HT-29 (cell line): ENCODE results near the genes LITAF and ZC3H7A.

GRCh38 chr16:11548220-11549051 lies 21.4 kb upstream of the ENSG00000188897 start:
- RAMPAGE, long total RNA = no peak

- RAMPAGE, long total RNA = no peak
Observed at GRCh38 chr16:11549105-11549824, 22.2 kb upstream of the ENSG00000188897 start.

GRCh38 chr16:11586706-11587778 lies at the start of gene LITAF:
Gene LITAF, minus strand, starts transcription at chr16:11586919.
- RAMPAGE, long total RNA = no peak

DNA sequence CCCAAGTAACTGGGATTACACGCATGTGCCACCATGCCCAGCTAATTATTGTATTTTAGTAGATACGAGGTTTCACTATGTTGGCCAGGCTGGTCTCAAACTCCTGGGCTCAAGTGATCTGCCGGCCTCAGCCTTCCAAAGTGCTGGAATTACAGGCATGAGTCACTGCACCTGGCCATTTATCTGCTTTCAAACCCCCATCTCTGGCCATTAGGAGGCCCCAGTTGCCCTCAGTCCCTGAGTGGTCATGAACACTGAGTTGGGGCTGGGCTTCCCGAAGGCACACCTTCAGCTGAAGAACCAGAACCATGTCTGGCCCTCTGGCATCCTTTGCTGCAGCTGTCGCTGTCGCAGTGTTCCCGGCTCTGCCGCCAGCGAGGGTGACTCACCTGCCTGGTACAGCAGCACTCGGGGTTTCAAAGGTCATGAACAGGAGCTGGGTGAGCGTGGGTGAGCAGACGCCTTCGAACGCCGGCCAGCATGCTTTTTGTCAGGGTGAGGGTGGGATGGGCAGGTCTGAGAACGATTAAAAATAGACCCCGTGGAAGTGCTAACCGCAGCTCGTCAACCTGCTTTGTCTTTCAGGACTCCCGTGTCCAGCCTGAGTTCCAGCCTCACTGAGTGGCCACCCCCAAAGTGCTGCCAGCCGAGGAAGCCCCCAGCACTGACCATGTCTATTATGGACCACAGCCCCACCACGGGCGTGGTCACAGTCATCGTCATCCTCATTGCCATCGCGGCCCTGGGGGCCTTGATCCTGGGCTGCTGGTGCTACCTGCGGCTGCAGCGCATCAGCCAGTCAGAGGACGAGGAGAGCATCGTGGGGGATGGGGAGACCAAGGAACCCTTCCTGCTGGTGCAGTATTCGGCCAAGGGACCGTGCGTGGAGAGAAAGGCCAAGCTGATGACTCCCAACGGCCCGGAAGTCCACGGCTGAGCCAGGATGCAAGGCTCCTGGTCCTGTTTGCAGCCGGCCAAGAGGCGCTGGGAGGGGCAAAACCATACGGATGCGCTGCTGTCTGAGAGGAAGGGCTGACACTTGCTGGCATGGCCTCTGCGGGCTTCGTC lies 7.5 kb downstream of the SNN start:
- RAMPAGE, long total RNA = no peak

DNA sequence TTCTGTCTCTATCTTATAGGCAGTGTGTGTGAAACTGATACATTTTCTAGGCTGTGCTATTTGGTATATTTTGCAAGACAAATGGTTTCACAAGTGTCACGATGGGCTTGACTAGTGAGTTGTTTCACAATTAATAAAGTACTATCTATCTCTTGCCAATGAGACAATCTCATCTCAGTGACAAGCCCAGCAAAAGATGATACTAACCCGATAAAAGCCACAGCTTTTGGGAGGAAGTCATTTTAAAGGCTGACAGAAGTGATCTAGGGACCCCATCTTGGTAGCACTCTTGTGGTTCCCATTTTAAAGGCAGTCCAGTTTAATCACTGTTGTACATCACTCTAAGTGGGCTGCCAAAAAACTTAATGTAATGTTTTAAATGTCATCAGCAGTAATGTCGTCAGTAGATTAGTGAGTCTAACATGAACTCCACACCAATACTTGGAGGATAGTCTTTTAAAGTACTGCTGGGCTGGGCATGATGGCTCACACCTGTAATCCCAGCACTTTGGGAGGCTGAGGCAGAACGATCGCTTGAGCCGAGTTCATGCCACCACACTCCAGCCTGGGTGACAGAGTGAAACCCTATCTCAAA lies 14.4 kb downstream of the TXNDC11 start:
- RAMPAGE, long total RNA = no peak

DNA sequence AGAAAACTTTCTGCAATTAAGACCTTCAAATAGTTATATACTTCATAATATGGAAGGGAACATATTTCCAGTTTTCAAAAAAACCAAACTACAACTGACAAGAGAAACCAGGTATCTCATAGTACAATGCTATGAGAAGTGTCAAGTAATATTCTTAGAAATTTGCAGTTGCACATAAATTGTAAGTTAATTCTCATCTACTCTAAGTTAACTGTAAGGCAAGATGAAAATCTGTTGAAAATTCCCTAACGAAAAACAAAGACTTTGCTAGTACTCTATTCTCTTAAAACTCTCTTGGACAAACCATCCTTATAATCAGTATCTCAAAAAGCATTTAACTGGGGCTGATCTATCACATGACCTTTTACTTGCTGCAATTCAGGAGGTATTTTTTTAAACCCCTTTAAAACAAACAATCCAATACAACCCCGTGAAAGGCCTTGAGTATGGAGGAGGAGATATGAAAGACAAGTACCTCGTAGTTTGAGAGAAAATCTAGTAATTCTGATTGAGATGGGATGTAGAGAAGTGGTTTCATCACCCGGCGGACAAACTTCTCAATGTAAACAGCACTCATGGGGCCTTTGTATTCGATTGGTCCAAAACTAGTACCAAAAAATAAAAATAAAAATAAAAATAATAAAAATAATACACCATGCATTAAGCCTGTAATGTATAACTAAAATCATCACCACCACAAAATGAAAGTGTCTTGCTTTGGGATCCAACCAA lies 12.3 kb downstream of the TXNDC11 start:
- RAMPAGE, long total RNA = no peak

- RAMPAGE, long total RNA = no peak
Observed at GRCh38 chr16:11796345-11797373, at the start of gene ZC3H7A. Gene ZC3H7A, minus strand, starts transcription at chr16:11797258.

GRCh38 chr16:12089236-12090230 lies 113.0 kb downstream of the SNX29 start:
- RAMPAGE, long total RNA = no peak

- RAMPAGE, long total RNA = no peak
Observed at GRCh38 chr16:12119342-12120126, 143.0 kb downstream of the SNX29 start.

GRCh38 chr16:12531073-12531631 lies 272.5 kb downstream of the CPPED1 start:
- RAMPAGE, long total RNA = no peak

DNA sequence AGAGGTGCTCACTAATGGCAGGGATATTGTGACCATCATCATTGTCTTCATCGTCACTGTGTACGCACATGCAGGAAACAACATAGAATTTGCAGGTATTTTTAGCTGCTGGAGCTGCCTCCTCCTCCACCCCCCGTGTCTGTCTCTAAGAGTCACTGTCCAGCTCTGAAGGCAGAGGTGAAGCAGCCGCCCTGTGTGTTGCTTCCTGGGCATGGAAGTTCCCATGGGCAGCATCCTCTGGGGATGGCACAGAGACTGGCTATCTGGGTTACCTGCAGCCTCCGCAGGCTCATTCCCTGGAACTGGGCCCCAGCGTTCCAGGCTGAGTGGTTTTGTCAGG lies 41.6 kb upstream of the MRTFB start:
- RAMPAGE, long total RNA = no peak

DNA sequence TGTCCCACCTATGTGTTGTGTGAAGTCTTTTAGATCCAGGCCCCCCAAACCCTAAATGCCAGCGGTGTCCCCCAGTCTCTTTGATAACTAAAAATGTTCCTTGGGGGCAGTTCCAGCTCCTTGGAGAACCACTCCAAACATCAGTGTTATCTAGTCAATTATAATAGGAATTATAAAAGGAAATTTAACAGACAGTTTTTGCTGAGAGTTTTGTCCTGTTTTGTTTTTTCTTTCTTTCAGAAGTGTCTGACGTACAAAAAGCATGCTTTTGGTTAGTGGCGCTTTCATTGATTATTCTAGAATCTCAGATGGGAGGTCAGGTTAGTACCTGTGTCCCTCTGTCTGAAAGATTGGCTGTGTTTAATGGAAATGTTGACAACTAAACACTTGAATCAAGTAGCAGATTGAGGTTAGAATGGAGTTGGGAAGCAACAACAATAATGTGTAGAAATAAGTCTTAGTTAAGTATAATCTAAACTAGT lies 2.2 kb downstream of the MRTFB start:
- RAMPAGE, long total RNA = no peak

GRCh38 chr16:14111674-14112758 lies 40.9 kb downstream of the MRTFB start:
- RAMPAGE, long total RNA = no peak

- RAMPAGE, long total RNA = no peak
Observed at GRCh38 chr16:14125791-14126165, 54.7 kb downstream of the MRTFB start.

DNA sequence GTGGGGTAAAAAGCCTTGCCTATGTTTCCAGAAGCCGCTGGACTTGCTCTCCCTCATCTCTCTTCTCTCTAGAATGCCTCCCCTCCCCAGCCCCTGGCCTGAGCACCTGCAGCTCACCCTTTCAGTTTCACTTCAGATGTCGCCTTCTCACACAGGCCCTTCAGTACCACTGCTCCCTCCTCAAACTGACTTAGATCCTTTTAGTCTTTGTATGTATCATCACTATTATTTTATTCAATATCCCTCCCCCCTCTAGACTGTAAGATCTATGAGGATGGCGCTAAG lies 122.2 kb downstream of the MRTFB start:
- RAMPAGE, long total RNA = no peak

- RAMPAGE, long total RNA = no peak
Observed at GRCh38 chr16:14246591-14247604, 175.8 kb downstream of the MRTFB start.

DNA sequence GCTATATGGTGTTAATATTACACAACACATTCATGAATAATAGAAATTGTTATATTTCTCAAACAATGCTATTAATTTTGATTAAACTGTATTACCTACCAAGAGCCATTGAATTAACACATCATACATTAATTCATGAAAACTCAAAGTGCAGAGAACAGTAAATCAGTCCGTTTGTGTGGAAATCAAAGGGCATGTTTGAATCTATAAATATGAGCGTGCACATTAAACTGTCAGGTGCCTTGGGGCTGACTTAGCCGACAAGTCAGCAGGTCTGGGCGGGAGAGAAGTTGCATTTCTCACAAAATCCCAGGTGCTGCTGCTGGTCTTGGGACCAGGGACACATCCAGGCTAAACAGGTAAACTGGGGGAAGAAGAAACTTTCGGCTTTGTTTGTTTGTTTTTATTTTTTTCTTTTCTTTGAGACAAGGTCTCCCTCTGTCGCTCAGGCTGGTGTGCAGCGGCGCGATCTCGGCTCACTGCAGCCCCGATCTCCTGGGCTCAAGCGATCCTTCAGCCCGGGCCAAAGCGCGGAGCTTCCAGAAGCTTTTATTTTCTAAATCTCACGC lies 213.8 kb downstream of the MRTFB start:
- RAMPAGE, long total RNA = no peak

DNA sequence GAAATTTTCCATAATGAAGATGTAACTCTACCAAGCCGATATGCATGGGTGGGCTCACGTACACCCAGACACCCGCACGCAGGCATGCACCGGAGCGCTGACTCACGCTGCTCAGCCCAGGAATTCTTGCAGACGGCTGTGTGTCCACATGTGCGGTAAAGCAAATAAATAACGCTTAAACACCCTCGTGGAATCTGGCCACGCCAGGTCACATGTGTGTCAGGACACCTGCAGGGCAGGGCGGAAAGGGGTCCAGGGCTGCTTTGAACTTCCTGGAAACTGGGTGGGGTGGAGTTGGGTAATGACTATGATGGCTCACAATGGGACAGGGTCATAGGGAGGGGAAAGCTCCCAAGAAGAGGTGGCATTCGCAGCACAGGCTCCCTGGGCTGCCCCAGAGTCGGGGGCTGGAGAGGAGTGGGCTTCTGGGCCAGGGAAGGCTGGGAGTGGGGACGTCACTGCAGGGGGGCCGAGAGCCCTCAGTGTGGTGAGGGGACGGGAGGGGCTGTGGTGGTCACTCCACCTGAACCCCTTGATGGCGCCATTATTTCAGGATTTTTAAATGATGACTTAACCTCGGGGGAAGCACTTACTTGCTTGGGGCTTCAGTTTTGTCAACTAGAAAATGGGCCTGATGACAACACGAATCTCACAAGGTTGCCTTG lies 265.4 kb downstream of the PARN start:
- RAMPAGE, long total RNA = no peak

GRCh38 chr16:14418676-14419360 lies 211.2 kb downstream of the PARN start:
- RAMPAGE, long total RNA = no peak

DNA sequence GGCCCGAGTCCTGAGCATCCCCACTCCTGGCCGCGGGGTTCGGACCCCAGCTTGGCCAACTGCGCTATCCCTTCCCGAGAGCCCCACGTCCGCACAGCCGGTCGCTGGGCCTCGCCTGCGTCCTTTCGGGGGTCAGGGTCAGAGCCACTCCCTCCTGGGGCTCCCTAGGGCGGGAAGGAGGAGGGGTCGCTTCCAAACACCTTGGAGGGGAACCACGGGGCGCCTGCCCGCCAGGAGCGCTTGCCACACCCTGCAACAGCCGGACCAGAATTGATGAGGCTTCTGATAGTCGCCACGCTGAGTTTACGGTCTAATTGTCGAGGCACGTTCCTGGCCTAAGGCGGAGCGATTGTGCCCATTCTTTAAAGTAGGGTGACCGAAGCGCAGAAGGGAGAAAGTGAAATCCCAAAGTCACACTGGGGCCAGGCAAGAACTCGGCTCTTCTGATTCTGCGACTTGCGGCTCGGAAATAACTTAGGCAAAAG lies 453 bp downstream of the BFAR start:
- RAMPAGE, long total RNA = no peak